Cardiac ventricle fibroblast (primary cell): ENCODE results near the gene CD58.

GRCh38 chr1:116570222-116571351, at the start of gene CD58:
Gene CD58, minus strand, starts transcription at chr1:116571026.
- RAMPAGE, long total RNA: start-site peak on the minus strand at chr1:116570989-116571026, 99 and 17 reads in 2 replicates

GRCh38 chr1:116687651-116688074, 20.1 kb upstream of the IGSF3 start:
- RAMPAGE, long total RNA: no peak

DNA sequence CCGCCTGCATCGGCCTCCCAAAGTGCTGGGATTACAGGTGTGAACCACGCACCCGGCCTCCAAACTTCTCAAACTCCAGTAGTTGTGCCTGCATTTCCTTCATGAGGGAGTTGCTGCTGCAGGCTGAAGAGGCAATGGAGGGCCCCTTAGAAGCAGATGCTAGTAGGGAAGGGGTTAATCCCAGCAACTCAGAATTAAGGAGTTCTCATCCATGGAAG, 2.9 kb downstream of the CD2 start:
- RAMPAGE, long total RNA: no peak

- RAMPAGE, long total RNA: no peak
These were observed 45.9 kb downstream of the CD2 start for GRCh38 chr1:116800143-116800604.

DNA sequence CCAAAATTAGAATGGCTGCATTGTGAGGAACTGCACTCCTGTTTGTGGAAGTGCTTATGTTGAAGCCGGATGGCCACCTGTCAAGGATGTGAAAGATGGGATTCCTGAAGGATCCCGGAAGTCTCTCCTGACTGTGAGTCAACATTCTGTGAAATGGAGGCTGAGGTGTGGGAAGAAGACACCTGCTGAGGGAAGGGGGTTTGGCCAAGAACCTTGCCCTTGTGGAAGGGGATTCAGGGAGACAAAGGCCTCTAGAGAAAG, 70.4 kb downstream of the CD2 start:
- RAMPAGE, long total RNA: no peak

GRCh38 chr1:116914570-116914945, 4.8 kb downstream of the PTGFRN start:
- RAMPAGE, long total RNA: no peak

DNA sequence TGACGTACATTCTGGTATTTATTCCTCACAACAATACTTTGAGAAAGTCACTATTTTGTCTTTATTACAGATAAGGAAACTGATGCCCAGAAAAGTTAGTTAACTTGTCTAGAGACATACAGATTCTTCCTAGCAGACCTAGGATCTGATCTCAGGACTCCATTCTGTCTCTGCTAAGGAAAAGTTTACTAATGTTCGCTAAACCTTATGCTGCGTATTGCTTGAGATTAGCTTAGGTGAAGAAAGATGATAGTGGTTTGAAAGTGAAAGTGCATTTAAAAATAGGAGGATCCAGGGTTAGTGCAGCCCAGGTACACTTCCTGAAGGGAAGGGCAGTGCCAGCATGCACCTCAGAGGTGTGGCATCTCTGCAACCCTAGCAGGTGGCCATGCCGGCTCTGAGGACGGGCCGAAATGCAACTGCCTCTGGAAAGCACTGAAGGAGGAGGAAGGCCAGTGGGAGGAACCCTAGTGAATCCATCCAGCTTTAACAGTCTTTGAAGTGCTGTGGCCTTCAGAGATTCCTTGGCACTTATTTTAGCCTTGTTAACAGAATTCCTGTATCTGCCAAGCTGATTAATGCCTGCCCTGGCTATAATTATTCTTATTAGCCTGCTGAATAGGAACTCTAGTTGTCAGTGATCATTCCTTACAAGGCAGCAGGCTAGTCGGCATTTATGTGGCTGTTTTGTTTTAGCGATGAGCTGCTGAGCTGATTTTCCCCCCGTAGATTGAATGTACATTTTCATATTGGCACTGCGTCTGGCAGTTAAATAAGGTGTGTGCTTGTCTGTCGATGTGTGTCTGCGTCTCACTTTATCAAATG, 5.4 kb downstream of the PTGFRN start:
- RAMPAGE, long total RNA: no peak

- RAMPAGE, long total RNA: no peak
These were observed 14.6 kb upstream of the CD101 start for GRCh38 chr1:116986704-116987643.

- RAMPAGE, long total RNA: no peak
These were observed 61.2 kb upstream of the VTCN1 start for GRCh38 chr1:117271850-117272368.

- RAMPAGE, long total RNA: no peak
These were observed 1.4 kb upstream of the MAN1A2 start for GRCh38 chr1:117365540-117366586.

DNA sequence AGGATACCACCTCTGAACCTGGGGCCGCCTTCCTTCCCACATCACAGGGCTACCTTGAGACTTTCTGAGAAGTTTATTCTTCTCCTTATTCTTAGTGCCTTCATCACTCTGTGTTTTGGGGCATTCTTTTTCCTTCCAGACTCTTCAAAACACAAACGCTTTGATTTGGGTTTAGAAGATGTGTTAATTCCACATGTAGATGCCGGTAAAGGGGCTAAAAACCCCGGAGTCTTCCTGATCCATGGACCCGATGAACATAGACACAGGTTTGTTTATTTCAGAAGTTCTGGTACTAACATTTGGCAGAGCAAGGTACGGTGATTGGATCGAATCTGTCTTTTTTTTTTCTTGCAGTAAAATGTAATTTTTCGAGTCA, 959 bp downstream of the MAN1A2 start:
- RAMPAGE, long total RNA: no peak

GRCh38 chr1:117632708-117632937, 26.8 kb downstream of the TENT5C start:
- RAMPAGE, long total RNA: no peak

GRCh38 chr1:117735041-117735487, 129.2 kb downstream of the TENT5C start:
- RAMPAGE, long total RNA: no peak

DNA sequence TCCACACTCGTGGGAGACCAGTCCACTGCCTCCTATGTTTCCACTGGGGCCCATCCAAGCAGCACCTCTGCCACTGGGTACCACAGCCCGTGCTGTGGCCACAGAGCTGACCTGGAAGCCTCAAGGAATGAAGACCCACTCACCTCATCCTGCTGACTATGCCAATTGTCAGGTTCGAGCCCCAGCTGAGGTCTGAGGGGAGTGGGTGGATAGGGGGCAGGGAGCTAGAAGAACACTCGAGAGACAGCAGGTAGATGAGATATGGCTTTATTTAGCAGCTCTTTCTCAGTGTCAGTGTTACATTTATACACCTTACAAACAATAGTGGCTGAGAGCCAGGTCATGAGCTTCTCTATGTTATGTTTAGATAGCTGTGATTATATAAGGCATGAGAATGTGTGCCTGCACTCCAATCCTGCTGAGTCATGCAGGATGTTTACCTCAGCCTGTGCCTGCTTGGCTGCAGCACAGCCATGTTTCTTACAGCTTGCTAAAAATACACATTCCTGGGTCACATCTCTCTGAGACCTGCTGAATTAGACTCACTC, 107.8 kb downstream of the GDAP2 start:
- RAMPAGE, long total RNA: no peak

DNA sequence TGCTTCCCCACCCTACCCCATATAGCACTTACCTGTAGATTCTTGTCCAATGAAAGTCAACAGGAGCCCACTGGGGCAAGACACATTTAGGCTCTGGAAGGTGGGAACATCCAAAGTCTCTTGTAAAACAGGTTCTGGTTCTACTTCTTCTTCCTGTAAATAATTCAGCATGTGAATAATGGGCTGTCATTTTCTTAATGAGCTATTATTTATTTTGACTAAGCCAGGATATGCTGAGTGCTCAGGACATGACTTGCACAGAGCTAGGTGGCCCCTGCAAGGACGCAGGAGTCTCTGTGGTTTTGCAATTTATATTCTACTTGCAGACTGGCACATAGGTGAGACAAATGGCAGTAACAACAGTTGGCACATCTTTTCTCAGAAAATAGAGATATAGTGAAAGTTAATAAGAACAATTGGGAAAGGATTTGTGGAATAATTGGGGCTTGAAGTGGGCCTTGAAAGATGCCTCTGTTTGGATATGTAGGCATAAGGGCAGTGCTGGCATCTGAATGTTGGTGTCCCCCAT, 98.8 kb downstream of the WDR3 start:
- RAMPAGE, long total RNA: no peak

- RAMPAGE, long total RNA: no peak
These were observed 1.6 kb upstream of the TBX15 start for GRCh38 chr1:118989397-118990457.

DNA sequence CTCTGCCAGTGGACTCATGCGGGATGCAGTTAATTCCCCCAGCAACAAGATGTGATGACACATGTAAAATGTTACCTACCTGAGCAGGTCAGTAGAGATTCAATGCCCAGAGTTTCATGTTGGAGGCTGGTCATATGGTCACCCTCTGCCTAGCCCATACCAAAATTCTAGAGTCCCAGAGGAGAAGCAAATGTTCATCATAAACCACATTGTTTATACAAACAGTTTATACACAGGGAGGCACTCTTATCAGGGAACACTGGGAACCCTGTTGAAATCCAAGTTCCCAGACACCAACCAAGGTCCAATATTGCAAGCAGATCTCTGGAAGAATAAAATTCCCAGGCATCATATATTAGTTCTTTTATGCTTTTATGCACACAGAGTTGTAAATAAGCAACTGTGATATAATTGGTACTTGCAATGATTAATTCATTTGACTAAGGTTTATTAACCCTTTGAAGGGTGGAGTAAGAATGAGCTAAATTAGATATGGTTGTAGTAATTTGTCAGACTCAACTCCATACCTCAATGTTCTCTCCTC, 10.6 kb downstream of the HAO2 start:
- RAMPAGE, long total RNA: no peak

DNA sequence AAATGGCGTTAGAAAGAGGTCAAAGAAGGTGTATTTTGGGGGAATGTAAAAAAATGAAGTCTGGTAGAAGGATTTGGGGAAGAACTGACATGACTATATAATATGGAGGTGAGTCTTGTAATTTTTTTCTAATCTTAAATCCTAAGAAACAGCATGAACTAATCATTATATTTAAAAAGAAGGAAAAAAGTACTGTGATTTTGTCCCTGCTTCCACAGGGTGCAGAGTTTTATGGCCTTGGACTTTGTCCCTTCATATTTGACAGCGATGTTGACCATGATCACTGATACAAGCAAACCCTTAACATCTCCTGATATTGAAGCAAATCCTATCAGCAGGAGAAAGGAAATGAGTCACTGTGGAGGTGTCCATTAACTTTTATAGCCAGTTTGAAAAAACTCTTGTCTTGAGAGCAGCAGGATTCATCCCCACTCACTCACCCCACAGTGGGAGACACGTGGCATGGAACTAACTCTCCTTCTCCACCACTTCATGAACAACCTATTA, 5.1 kb upstream of the REG4 start:
- RAMPAGE, long total RNA: no peak

DNA sequence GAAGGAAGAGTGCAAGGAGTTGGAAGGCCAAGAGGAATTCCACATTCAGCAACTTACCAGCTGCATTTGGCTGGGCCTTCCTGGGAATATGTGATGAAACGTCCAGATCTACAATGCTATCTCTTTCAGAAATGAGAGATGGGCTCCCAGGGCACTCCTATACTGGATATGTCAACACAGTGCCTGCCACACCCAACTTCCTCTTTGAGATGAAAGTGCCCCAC, 31.0 kb upstream of the NOTCH2 start:
- RAMPAGE, long total RNA: no peak

DNA sequence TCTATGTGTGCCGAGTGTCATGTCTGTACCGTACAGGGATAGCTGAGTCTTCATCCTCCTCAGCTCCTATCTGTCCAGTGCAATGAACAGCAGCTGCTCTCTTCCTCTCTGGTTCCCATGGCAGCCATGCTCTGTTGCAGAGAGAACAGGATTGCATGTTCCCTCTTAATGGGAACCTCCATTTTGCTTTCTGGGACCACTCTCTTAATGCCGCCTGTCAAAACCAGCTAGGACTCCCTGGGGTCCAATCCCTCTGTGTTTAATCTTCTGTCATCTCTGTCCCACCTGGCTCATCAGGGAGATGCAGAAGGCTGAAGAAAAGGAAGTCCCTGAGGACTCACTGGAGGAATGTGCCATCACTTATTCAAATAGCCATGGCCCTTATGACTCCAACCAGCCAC, 38.8 kb downstream of the NBPF8 start:
- RAMPAGE, long total RNA: no peak